Pulmonary artery (tissue), 1 donor: ENCODE data around the gene ERVMER34-1.

DNA sequence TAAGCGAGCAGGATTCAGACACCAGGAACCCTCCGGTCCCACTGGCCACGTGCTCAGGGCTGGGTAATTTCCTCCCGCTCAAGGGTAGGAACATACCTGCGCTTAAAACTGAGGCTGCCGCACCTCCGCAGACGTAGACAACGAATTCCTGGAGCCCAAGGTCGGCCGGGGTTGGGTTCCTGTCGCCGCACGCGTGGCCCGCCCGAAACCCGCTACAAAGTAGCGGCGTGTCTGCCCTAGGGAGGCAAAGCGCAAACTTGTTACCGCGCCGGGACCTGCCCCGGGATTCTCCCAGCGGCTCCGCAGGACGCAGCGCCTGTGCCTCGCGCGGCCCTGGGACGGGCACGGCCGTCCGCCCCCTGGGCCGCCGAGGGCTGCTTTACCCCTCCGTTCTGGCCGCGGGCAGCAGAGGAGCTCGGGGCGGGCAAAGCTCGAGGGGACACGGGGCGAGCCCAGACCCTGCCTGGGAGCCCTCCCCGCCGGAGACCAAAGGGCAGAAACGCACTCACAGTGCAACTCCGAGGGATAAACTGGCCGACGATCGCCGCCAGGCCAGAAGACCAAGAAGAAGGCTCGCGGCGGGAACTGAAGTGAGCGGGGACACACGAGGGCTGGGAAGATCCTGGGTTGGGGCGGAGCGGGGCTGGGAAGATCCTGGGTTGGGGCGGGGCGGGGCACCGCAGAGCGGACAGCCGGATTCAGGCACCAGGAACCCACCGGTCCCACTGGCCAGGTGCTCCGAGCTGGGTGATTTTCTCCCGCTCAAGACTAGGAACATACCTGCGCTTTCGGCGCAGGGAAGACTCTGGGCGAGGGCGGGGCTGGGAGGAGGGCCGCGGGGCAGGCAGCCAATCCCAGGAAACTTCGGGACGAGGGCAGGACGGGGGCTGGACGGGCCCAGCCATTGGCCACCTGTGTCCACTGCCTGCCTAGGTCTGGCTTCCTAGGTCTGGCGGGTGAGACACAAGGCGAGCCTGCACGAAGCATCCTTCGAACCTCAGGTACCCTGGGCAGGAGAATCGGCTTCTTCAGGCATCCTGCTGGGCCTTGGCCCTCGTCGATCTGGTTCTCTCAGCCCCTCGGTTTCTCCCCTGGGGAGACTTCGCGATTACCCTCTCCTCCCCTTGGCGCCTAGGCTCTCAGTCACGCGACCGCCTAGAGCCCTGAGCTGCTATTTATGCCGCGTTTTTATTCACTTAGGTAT lies at the start of gene ERVMER34-1:
ERVMER34-1 (minus strand) TSS at position 592 of the 1,204 bp plus-strand sequence.
- PRO-cap = no peak

DNA sequence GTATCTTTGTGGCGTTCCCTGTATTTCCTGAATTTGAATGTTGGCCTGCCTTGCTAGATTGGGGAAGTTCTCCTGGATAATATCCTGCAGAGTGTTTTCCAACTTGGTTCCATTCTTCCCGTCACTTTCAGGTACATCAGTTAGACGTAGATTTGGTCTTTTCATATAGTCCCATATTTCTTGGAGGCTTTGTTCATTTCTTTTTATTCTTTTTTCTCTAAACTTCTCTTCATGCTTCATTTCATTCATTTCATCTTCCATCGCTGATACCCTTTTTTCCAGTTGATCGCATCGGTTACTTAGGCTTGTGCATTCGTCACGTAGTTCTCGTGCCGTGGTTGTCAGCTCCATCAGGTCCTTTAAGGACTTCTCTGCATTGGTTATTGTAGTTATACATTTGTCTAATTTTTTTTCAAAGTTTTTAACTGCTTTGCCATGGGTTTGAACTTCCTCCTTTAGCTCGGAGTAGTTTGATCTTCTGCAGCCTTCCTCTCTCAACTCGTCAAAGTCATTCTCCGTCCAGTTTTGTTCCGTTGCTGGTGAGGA lies 37.6 kb downstream of the RASL11B start:
- PRO-cap = no peak

GRCh38 chr4:52939201-52939770 lies 77.2 kb downstream of the RASL11B start:
- PRO-cap = no peak

GRCh38 chr4:52954440-52955357 lies 92.6 kb downstream of the RASL11B start:
- PRO-cap = no peak

DNA sequence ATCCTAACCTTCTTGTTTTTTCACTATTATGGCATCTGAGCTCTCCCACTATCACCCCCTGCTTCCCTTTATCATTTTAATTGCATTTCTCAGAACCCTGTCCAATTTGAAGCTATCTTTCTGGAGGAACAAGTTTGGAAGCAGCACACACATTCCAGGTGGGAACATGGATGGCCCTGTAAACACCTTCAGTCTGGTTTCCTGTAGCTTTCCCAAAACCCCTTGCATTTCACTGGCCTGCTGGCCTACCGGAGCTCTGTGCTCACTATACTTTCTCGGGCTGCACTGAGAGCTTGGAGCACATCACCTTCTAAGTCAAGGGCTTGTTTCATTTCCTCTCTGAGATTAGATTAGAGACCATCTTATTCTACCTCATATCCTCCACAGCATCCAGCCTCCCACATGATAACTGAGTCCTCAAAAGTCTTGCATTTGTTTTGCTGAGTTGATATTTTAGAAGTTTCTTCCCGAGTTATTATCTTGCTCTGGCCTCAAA lies 147.6 kb downstream of the RASL11B start:
- PRO-cap = no peak

DNA sequence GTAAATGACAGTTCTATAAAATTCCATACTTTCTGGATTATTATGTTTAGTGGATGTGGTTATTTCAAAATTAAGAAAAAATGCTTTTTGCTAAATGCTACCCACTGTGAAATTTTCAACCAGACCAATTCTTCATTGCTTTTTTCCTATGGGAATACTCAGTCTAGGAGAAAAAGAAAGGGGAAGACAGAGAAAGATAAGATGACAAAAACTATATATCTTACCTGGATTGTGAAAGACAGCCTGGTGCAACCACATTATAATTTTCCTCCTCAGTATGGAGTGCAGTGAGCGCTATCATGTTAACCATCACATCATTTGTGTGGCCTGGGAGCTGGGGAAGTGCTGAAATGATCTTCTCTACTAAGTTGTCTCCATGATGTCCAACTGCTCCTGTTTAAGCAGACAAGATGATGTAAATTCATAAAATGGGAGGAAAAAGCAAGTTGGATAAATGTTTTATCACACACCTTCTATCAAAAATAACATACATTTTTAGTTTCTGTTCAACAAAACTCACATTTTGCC lies 13.4 kb downstream of the SCFD2 start:
- PRO-cap = no peak

DNA sequence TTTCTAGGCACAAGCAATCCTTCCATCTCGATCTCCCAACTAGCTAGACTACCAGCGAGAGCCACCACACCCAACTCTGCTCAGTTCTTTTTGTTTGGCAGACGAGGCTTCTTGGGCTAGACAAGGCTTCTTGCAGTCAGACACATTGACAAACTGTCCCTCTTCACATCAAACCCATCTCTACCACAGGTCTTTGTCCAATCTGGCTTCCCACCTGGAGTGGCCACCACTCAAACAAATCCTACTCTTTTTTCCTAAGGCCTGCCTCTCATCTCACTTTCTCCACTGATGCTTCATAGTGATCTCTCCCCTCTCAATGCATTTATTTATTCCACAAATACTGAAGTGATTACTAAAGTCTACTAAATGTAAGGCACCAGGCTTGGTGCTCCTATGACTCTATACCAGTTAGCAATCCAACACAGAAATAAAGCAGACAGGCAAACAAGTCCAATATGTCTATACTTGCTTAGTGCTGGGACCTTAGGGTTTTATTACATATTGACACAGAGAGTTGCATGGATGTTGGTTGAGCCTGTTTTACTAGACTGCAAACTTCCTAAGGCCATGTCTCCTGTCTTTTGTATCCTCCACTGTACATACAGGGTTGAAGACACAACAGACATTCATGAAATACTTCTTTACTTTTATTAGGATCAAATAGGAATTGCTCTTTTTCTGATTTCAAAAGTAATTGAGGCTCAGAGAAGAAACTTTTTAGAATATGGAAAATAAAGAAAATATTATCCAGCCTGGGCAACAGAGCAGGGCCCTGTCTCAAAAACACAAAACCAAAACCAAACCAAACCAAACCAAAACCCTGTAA lies 69.1 kb downstream of the LNX1 start:
- PRO-cap = no peak

DNA sequence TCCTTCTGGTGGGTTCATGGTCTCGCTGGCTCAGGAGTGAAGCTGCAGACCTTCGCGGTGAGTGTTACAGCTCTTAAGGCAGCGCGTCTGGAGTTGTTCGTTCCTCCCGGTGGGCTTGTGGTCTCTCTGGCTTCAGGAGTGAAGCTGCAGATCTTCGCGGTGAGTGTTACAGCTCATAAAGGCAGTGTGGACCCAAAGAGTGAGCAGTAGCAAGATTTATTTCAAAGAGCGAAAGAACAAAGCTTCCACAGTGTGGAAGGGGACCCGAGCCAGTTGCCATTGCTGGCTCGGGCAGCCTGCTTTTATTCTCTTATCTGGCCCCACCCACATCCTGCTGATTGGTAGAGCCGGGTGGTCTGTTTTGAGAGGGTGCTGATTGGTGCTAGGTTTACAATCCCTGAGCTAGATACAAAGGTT lies 54.3 kb downstream of the GSX2 start:
- PRO-cap = no peak

GRCh38 chr4:54586195-54586679 lies 71.5 kb upstream of the KIT start:
- PRO-cap = no peak

GRCh38 chr4:55169519-55169972 lies 44.2 kb upstream of the KDR start:
- PRO-cap = no peak

DNA sequence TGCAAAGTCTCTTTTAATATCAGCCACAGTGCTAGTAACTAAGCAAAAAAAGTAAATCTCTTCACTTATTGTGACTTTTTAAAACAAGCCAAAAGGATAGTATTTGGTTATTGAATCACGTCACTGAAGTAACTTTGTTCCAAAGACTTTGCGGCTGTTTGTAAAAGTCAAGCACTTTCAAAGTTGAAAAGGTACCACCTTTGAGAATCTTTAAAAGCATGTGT lies 84.9 kb upstream of the SRD5A3 start:
- PRO-cap = no peak

DNA sequence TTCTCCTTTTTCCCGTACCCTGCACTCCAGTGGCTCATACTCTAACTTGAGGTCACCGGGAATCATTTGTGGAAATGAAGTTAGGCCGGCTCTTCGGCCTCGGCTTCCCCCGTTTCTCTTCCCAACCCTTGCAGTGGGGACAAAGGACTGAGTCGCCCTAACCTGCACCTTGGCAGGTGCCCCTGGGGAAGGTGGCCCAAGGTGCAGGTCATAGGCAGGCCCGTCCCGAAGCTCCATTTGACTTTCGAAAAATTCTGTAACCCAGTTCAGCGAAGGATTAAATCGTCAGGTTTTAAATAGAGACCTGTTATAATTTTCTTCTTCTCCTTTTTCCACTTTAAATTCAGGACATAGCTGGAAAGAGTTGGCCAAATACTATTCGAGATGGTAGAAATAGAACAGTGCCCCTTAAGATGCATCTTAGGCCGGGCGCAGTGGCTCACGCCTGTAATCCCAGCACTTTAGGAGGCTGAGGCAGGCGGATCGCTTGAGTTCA lies 930 bp downstream of the SRD5A3 start:
- PRO-cap = no peak

DNA sequence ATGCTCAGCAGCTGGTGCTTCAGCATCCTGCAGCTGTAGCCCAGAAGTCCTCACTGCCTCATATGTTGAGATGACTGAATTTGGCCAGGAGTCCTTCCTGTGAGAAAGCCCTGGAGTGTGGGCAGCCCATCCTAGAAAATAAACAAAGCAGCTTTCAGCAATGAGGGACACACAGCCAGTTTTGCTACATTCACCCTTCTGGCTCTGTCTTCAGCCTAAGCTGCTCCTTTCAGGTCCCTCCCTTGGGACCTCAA lies 2.2 kb upstream of the TMEM165 start:
- PRO-cap = no peak

GRCh38 chr4:55397553-55398422 lies 2.0 kb downstream of the TMEM165 start:
- PRO-cap = no peak

DNA sequence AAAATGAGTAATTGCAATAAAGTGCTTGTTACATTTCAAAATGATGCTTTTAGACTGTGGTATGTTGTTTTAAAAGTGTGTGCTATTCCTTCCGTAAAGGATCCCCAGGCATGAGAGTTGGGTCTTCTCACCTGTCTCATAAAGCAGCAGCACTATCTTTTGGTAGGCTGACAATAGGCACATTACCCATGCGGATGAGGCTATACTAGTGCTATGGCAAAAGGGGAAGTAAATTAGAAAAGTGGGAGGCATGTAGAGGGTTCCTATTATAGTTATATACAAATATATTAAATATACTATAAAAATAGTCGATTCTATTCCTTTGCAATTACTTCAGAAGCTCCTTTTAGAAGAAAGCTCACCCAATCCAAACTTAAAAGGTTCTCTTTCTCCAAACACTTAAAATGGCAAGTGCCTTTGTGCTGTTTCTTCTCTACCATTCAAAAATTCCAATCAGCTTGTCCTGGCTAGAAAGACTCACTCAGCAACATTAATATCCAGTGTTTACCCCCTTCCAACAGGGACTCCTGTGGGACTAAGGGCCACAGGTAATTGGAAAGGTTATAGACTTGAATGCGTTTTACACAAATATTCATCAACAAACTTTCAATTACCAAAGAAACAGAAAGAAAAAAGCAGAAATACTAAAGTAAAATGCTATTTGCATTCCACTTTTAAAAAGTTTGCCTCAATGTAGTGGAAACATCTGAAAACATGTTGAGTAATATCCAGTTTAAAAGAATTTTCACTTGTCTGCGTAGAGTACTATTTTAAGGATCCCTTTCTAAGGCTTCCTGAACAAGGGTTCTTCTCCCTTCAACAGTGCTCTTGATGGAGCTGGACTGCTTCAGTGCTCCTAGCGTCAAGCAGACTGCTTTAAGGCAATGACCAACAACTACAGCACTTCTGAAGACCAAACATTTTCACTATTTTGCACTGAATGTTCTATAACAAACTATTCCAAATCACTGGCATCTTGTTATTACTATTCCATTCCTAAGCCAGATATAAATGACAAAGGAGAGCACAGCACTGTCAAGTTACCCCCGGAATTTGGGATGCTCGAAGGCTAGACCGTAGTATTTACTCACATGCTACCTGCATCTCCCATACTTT lies 35.7 kb downstream of the TMEM165 start:
- PRO-cap = no peak

DNA sequence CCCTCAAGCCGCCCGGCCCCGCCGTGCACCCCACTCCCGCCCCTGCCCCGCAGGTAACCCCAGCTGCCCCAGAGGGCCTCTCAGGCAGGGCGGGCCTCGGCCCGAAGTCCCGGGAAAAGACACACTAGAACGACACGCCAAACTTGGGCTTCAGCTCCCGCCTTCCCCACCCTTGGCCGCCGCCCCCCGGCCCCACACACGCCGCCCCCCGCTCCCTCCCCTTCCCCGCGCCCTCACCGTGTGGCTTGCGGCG lies 538 bp downstream of the CLOCK start:
- PRO-cap = no peak

DNA sequence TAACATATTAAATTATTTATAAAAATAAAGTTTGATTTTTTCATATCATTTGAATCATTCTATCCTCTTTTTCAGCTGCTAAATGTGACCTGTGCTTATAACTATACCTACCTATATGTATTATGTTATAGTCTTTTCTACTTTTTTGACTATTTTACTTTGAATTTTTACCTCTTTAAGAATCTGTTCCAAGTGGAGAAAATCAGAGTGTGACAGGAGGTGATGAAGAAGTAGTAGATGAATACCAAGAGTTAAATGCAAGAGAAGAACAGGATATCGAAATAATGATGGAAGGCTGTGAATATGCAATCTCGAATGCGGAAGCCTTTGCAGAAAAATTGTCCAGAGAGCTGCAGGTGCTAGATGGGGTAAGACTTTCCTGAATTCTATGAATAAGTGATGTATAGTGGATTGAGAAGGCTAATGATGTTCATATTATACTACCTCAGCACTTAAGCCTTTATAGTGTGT lies 14.7 kb downstream of the EXOC1 start:
- PRO-cap = no peak

DNA sequence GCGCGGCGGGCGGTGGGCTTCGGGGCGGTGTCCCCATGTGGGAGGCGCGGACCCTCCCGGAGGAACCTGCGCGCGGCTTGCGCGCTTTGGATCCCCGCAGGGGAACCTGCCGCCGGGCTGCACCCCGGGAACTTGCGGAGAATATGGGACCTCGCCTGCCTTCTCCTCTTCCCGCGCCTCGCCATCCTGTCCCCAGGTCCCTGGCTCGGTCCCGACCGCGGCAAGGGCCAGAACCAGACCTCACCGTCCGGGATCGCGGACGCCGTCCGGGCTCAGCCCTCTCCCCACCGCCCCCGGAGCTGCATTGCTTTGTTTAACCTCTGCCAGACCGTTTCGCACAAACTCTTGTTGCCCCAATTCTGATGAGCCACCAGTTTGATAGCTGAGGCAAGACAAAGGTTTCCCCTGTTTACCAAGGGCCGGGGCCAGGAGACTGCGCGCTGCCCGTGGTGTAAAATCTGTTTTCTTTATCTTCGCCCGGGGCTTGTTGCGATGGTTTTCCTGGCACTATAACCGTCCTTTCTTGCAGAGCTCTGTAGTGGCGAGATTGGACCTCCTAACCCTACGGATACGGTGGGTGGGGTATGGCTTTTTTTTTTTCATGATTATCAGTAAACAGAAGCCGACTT lies 656 bp downstream of the CRACD start:
- PRO-cap = no peak

GRCh38 chr4:56649759-56650545 lies 31.1 kb downstream of the HOPX start:
- PRO-cap = no peak

- PRO-cap = no peak
Measured at GRCh38 chr4:56655597-56655910, 25.5 kb downstream of the HOPX start.